Bile duct (tissue), 1 donor: ENCODE results near the gene CAPN14.

- PRO-cap = no peak
These were observed 24.1 kb downstream of the PPP1CB start for GRCh38 chr2:28775601-28776194.

DNA sequence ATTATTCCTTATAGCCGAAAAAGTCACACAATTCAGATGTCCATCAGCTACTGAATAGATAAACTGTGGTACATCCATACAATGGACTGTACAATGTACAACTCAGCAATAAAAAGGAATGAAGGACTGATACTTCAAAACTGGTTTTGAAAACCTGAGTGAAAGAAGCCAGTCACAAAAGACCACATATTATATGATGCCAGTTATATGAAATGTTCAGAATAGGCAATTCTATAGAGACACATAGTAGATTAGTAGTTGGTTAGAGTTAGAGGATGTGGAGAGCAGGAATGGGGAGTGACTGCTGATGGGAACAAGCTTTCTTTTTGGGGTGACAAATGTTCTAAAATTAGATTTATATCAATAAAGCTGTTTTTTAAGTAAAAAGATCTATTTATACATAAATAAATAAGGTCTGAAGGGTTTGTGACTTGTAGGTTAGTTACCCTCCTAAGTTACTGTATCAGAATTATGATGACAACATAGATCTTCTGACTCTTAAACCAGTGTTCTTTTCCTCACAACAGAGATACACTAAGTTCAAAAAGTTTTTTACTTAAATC is 12.1 kb upstream of the SPDYA start:
- PRO-cap = no peak

- PRO-cap = no peak
These were observed 34.6 kb upstream of the TOGARAM2 start for GRCh38 chr2:28946279-28947151.

DNA sequence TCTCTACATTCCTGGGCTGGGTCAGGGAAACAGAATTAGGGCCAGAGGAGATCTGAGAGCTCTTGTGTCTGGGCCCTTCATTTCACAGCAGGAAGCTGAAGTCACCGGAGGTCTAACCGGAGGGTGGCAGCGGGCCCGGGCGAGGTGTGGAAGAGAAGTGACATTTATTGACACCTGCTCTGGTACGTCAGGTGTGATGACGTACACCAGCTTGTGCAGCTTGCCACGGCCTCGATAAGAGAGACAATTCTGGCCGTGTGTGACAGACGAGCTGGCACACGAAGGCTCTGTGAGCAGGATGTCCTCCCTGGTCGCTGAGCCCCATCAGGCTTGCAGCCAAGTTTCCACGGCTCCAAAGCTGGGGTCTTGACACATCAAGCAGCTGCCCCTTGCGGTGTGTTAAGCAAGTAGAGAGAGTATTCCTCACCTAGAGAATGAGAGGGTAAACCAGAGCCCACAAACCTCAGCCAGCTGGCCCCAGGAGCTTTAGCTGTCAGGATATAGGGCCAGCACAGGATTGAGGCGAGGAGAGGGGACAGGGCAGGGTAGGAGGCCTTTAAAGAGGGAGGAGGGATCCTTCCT is 30.5 kb downstream of the TOGARAM2 start:
- PRO-cap = bidirectional peak, plus-strand start at position 265 of the sequence, minus-strand start at position 97 of the sequence

DNA sequence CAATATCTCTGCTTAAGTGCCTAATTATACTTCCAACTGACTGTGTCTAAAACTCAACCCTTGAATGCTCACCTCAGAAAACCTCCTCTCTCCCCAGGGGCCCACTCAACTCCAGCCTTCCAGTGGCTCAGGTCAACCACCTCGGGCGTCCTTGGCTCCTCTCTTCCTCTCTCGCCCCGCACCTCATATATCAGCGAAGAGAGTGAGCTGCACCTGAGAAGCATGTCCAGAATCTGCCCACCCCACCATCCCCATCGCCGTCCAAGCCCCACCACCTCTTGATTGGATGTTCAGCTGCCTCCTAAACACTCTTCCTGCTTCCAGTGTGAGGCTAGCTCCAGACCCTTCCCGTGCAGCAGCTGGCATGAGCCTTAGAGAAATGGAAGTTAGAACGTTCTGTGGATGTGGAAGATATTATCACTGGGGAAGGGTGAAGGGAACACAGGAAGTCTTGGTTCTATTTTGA is 35.0 kb downstream of the TOGARAM2 start:
- PRO-cap = no peak

GRCh38 chr2:29064745-29065474 is 9.4 kb downstream of the PCARE start:
- PRO-cap = bidirectional peak, plus-strand start at chr2:29065142, minus-strand start at chr2:29065069

DNA sequence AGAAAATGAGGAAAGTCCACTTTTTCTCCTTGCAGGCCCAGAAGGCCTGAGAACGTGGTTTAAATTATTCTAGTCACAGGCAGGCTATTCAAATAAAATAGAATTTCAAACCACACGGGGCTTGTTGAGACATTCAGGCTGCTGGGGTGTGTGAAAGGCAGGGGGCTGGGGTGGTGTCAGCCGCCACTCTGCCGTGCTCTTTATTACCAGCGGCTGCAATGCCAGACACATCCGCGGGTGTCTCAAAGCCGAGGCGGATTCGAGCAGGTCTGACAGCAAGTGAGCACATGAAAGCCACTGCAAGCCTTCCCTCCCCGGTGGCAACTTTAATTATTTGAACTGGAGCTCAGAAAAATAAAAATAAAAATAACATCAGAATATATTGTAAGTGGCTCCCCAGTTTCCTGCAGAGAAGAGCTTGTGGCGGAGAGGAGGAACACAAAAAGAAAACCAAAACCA is 199.5 kb downstream of the CLIP4 start:
- PRO-cap = no peak

DNA sequence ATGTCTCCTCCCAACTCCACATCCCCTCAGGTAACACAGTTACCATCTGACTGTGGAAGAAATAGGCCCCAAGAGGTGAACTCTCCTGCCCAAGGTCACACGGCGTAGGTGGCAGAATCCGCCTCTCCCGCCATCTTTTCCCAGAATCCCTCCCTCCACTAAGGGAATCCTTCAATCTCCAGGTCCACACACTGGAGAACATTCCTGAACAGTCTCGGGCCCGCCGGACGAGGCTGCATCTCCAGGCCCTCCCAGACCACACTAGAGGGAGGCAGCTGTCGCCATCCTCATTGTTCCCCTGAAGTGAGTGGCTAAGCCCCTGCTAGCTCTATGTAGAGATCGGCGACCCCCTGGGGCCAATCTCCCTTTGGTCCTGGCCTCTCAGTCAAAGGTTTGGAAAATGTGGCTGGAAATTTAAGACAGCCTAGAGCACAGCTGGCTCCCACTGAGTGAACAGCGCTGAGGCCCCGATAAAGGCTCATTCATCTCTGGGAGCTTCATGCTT is 360.1 kb downstream of the CLIP4 start:
- PRO-cap = no peak

- PRO-cap = no peak
These were observed 15.3 kb downstream of the YPEL5 start for GRCh38 chr2:30161982-30162537.

- PRO-cap = bidirectional peak, plus-strand start at chr2:30234427, minus-strand start at chr2:30234259
These were observed 2.9 kb downstream of the LBH start for GRCh38 chr2:30233995-30234939.

DNA sequence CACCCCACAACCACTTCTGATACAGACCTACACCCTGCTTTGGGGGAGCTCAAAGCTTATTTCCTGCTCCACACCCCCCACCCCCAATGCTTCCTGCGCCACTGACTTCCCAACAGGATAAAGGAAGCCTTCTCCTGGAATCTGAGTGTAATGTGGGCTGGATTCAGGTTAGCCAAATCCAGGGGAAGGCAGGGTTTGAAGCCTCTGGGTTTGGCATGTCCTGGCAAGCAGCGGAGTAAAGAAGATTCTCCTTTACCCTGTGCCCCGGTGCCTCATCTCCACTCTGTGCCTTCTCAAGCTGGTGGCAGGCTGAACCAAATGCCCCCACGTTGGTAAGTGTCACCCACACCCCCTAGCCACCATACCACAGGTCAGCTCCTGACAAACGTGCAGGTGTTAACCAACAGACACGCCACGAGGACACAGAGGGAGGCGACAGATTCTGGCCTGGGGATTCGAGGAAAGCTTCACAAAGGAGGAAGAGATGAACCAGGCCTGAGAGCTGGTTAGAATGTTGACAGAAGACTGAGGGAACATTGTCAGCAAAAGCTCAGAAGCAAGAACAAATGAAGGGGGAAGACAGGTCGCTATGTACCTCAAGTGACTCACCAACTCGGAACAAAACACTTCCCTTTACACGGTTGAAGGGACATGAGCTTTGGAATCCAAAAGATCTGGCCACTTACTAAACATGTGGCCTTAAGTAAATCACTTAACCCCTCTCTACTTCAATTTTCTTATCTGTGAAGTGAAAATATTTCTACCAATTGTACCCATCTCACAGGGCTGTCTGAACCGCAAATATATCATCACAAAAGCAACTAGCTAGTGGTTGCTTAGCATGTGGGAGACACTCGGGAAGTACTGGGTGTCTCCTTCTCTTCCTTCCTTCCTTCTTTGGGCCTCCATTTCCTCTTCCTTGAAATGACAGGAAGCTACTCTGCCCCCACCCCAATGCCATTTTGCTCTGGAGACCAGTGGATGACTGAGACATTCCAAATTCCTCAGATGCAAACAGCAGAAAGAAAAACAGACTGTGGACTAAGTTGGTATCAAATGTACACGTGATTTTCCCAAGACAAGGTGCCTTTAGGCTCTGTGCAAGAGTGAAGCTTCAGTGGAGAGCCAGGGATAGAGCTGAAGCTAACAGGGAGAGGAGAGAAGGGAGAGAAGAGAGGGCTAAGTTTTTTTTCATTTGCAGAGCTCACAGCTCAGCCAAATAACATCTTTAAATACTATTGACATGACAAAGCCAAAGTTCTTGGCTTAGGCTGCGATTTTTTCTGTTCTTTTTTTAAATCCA is 85.0 kb upstream of the LCLAT1 start:
- PRO-cap = no peak

DNA sequence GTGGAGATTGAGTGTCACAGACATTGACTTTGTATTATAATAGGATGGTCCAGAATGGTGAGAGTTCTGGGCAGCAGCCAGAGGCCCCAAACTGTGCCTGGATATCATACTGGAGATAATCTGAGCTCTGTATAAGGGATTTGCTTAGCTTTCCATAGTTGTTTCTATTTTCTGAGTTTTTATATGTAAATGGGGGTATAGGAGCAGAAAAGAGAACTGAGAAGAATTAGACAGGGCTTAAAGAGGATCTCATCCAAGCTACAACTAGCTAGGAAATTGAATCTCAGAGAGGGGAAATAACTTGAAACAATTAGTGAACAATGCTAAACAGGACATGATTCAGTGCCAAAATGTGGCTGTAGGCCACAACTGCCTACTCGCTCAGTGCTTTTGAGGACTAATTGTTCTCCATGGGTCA is 10.1 kb upstream of the LCLAT1 start:
- PRO-cap = no peak

DNA sequence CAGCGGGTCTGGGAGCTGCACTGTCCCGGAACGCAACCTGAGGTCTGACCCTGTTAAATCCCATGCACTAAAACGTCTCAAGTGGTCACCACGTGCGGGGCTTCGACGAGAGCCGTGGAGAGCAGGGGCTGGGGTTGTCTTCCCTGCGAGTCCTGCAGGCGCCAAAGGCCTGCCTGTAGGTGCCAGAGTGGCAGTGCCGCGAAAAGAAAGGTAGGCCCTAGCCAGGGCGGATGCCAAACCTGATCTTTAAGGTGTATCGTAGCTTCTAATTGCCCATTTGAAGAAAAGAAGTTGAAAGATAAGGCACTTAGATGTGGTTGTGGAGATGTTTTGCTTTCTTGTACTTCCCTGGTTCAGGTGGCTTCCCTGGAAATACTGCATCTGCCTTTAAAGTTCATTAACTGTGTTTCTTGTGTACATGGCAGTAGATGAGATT is 712 bp downstream of the LCLAT1 start:
- PRO-cap = no peak

DNA sequence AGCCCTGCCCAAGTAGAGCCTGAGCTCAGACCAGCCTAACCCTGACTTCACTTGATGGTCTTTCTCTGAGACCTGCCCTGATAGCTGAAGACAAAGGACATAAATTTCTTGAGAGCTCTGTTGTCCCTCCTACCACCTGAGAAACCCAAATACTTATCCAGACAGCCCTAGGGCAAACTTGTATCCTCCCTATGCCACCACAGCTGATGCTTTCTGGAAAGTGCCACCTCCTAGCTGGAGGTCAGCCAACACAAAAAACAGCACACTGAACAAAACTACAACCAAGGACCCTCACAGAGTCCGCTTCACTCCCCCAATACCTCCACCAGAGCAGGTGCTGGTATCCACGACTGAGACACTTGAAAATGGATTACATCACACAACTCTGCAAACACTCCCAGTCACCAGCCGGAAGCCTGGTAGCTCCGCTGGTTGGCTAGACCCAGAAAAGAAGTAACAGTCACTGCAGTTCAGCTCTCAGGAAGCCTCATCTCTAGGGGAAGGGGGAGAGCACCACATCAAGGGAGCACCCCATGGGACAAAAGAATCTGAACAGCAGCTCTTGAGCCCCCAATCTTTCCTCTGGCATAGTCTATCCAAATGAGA is 175.3 kb downstream of the LCLAT1 start:
- PRO-cap = no peak

DNA sequence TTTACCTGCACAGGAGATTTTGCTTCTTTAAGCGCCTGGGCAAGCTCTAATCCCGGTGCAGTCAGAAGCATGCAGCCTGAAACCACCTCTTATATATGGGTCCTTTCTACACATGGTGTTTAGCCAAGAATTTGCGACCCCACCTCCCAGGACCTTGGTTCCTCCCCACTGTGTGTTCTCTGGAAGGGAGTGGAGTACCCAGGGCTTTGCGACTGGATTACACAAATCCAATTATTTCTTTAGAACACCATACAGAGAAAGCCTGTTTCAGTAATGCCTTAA is at the start of gene CAPN14:
Gene CAPN14, minus strand, starts transcription at position 65 of the 282 bp plus-strand sequence.
- PRO-cap = no peak

GRCh38 chr2:31430092-31430470 is 15.5 kb upstream of the XDH start:
- PRO-cap = no peak

DNA sequence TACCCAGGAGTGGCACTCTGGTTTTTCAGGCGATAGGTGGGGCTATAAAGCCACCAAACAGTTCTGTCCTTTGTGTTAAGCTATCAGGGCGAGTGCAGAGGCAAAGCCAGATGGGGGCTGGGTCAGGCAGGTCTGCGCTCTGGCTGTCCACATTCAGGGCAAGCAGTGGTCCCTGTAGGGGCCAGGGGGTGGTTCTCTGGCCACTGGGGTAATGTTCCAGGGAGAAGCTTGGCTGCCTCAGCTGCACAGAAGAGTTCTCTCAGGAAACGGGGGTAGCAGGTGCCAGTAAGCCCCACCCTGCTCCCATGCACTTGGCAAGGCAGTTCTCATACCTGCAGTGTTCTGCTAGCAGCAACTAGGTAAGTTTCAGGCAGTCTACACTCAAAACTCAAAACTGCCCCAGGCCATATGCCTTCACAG is 95.0 kb upstream of the SRD5A2 start:
- PRO-cap = no peak

DNA sequence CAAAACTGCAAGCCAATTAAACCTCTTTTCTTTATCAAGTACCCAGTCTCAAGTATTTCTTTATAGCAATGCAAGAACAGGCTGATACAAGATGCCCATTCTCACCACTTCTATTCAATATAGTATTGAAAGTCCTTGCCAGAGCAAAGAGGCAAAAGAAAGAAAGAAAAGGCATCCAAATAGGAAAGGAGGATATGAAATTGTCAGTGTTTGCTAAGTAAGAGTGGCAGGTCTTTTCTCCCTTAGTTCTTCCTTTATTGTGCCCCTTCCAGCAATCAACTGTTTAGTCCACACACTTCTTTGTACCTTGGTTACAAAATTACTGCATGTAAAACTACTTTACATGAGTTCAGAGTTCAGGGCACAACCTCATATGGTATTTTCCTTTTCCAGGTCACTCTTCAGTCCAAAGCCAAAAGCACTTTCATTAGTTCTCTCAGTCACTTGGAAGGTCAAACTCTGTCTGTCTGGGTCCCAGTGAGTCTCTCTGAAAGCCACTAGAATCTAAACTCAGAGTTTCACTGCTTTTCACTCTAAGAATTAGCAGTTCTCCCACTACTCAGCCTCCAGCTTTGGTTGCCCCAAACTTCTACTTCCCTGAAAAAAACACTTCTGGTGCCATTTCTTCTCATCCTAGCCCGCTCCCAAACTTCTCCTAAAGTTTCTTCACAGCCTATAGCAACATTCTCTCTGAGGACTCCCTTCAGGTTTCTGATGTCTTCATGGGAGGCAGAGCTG is 122.5 kb upstream of the SRD5A2 start:
- PRO-cap = no peak

DNA sequence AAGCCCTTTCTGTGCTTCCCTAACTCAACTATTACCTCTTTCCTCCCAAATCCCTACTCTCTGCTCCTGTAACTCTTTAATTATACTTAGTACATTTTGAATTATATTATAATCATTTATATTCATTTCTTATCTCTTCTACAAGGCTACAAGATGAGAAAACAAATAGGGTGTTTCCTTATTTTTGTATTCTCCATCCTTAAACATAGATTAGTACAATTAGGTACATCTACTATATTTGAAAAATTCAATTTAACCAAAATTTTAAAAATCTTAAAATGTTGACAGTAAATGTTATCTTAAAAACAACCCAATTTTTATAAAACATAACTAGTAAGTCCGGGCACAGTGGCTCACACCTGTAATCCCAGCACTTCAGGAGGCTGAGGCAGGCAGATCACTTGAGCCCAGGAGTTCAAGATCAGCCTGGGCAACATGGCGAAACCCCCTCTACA is 103.6 kb downstream of the MEMO1 start:
- PRO-cap = no peak

DNA sequence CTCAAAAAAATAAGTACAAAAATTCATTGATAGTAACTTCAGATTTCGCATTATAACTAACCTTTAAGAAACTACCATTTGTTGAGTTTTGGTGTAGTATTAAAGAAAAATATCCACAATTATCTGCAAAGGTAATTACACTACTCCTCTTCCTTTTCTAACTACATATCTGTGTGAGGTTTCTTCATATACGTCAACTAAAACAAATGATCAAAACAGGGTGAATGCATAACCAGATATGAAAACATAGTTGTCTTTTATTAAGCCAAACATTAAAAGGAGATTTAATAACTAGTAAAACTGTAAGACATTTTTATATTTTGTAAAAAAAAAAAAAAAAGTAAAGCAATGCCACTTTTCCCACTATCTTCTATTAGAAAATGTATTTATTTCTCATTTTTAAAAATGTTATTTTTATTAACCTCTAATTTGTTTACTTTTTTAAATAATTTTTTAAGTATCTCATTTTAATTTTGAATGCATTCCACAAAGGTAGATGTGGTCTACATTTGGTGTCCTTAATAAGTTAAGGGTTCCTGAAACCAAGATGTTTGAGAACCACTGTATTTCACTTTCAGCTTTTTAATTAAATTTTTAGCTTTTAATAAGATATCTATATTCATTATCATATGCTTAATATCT is 83.4 kb downstream of the MEMO1 start:
- PRO-cap = no peak